Foreskin keratinocyte (primary cell): ENCODE measurements around the gene SLCO4A1.

DNA sequence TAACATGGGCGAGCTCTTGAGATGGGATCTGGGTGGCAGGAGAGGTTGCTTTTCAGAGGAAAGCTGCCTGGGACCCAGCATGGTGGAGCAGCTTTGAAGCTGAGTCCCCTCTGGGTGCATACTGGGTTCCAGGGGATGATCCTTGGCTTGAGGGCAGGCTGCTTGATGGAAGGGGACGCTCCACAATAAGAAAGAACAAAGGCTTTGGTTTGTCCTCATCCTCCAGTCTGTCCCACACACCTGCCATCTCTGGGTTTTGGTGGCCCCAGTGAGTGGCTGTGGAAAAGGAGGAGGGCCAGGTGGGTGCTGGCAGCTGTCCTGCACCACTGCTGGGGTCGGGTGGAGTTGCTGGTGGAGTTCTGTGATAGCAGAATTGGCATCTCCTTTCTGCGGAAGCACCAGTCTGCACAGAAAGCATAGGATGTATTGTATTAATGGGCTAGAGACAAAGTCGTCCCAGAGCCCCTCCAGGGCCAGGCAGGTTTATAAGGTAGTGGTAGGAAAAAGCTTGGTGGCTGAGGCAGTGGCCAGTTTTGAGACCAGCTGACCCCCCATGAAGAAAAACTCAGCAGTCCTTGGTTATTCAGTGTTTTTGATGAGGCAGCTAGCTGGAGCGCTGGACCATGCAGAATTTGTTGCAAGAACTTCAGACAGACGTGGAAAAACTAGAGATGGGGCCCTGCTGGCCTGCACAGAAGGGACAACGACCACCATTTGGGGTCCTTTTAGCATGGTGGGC, 2.4 kb downstream of the RPS21 start:
- RAMPAGE, total RNA: no peak

- RAMPAGE, total RNA: no peak
These were observed 6.2 kb upstream of the CABLES2 start for GRCh38 chr20:62413142-62413751.

GRCh38 chr20:62413864-62414453, 6.9 kb upstream of the CABLES2 start:
- RAMPAGE, total RNA: no peak

- RAMPAGE, total RNA: no peak
These were observed 76.2 kb upstream of the GATA5 start for GRCh38 chr20:62551863-62552544.

DNA sequence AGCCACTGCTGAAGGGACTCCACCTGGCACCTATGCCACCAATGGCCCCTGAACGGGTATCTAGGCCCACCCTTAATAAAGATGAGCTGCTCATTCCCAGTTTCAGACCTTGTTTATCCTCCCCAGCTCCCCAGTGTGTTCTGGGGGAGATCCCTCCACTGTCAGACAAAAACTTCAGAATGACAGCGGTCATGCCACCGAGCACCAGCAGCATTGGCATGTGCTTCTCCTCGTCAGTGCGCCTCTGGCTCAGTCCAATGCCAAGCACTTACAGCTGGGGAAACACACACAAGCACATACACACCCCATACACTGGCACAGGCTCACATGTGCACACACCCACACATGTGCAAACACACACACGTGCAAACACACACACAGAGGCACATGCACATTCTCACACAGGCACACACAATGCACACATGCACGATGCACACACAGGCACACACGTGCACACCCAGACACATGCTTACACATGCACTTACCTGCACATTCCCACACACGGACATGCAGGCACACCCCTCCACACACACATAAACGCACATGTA, 71.6 kb upstream of the SLCO4A1 start:
- RAMPAGE, total RNA: no peak

- RAMPAGE, total RNA: no peak
These were observed 38.5 kb upstream of the SLCO4A1 start for GRCh38 chr20:62603814-62604193.

- RAMPAGE, total RNA: no peak
These were observed 35.7 kb upstream of the SLCO4A1 start for GRCh38 chr20:62606460-62607207.

DNA sequence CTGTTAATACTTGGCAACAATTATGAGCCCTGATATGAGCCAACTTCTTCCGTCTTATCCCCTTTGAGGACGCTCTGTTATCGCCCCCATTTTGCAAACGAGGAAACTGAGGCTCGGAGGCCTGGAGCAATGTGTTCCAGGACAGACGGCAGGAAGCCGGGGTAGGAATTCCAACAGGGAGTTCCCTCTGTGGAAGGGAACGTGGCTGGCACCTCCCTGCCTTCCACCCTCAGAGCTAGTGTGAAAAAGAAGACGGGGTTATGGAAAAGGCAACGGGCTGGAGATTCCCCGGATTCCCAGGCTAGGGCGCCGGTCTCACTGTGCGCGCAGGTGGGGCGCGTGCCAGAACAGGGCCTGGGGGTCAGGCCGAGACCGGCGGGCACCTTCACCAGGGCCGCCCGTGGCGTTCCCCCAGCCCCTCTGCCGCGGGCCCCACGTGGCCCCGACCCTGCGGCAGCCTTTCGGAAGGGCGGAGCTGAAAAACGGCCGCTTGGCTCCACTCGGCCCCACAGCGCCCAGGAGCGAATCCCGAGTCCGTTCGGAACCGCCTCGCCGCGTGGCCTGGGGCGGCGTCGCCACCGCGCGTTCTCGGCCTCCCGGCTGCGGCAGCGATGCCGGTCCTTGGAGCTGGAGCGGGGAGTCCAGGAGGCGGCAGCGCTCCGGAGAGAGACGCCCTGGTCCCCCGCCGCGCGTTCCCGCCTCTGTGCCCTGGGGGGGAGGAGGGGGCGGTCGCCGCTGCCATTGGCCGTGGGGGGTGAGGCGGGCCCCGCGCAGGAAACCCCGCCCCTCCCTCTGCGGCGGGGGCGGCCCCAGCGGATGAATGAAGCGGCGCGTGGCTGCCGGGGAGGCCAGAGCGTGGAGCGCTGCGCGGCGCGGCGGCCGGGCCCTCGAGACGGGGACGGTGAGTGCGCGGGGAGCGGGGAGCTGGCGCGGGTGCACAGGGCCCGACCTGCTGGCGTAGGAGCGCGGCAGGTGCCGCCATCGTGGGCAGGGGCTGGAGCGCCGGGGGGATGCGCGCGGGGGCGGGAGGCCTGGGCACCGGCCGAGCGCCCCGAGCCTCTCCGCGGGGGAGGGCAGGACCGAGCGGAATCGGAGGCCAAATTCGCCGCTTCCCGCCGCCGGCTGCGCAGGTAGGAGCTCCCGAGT, at the start of gene SLCO4A1:
Gene SLCO4A1 (plus strand): TSS at position 851 of the 1,146 bp plus-strand sequence.
- RAMPAGE, total RNA: no peak

DNA sequence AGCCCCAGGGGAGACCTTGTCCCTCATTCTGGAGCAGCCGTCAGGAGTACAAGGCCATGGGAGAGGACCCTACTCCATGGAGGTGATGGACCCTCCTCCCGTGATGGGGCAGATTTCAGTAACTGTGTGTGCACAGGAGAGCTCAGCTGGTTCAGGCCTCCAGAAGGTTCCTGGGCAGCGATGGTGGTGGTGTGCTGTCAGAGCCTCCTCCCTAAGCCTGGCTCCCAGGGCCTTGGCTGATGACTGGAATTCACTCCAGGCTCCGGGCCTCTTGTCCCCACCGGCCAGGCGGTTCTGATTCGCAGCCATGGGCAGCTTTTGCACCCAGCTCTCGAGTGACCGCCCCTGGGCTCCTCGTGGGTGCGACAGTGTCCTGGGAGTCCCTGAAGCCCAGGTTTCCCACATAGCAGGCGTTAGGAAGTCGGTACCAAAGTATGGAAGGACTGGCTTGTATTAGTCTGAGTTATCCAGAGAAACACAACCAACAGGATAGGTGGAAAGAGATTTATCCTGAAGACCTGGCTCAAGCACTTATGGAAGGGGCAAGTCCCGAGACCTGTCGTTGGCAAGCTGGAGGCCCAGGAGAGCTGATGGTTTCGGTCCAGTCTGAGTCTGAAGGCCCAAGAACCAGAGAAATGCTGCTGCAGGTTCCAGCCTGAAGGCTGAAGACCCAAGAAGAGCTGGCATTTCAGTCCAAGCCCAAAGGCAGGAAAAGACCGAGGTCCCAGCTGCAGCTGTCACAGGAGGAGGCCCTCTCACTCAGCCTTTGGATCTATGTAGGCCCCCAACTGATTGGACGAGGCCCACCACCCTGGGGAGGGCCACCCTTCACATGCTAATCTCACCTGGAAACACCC, 6.5 kb downstream of the SLCO4A1 start:
- RAMPAGE, total RNA: no peak

DNA sequence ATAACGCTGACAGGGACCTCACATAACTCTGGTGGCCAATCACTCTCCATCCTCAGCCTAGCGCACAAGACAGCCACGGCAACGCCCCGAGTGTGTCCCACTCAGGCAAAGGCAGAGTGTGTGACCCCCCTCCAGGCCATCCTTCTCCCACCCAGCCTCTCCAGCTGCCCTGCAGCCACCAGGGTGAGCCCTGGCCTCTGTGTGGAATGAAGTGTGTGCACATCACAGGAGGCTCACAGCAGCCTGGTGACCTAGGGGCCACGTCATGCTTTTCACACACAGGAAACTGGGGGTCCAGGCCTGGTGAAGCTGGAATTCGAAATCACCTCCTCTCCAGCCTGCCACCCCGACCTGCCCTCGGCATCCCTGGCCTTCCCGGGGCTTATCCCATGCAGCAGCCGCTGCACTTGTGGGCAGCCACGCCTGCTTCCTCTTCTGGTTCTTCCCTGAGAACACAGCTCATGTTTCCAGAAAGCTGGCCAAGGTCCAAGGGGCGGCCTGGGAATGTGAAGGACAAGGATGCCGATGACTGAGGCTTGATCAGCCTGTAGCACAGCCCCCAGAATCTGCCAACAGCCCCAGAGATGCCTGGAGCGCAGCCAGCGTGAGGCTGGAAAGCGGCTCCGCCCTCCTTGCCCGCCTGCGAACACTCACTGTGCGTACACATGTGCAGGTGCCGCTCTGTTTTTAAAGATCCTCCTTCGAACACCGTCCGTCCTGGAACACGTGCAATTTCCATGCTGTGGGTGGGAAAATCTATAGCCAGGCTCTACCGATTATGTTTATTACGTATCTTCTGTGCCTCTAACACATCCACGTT, 4.2 kb upstream of the NTSR1 start:
- RAMPAGE, total RNA: no peak

DNA sequence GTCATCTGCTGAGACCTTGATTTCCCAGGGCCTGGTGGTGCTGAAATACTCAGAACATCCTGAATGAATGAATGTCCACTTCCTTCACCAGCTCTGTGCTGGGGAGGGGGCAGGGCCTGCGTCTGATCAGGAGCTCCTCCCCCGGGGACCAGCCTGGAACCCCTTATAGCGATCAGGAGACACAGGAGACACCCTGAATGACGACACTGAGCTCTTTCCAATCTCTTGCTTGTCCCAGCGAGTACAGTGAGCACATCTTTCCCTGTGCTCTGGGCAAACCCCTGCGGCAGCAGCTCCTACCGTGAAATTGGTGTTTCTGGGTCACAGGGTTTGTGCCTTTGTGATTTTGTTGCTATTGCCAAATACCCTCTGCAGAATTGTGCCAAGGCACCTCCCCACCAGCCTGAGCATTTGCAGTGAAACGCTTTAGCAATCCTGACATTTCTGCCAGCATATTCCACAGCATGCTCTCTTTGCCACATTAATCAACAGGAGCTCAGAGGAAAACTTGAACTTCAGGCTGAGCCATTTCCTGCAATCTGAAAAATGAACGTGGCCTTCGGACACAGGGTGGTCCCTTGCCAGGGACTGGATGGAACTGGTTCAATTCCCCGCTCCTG, 23.2 kb upstream of the MRGBP start:
- RAMPAGE, total RNA: no peak

GRCh38 chr20:62815824-62816539, 868 bp upstream of the COL9A3 start:
- RAMPAGE, total RNA: no peak

DNA sequence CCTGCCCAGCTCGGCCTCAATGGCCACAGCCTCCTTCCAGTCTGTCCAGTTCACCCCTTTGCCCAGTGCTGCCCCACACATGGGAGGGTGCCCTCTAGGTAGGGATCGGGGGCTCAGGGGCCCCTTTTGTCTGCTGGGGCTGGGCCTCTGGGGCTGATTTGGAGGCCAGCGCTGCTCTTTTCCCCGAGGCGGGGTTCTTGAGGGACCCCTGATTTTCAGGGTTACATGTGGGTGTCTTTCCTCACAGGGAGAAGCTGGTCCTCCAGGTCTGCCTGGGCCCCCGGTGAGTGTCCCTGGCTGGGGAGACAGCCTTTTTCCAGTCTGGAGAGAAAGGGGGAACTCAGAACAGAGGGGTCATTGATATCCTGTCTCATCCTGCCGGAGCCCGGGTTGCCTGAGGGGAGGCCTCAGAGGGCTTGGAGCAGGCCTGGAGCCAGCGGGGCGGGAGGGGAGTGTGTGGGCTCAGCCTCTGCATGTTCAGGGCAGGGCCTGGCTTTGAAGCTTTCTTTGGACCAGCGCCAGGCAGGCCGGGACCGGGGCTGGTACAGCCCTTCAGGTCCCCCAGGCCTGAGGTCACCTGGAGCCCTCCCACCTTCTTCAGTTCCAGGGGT, 1.5 kb downstream of the COL9A3 start:
- RAMPAGE, total RNA: no peak

- RAMPAGE, total RNA: no peak
These were observed 6.8 kb downstream of the COL9A3 start for GRCh38 chr20:62823548-62824198.

DNA sequence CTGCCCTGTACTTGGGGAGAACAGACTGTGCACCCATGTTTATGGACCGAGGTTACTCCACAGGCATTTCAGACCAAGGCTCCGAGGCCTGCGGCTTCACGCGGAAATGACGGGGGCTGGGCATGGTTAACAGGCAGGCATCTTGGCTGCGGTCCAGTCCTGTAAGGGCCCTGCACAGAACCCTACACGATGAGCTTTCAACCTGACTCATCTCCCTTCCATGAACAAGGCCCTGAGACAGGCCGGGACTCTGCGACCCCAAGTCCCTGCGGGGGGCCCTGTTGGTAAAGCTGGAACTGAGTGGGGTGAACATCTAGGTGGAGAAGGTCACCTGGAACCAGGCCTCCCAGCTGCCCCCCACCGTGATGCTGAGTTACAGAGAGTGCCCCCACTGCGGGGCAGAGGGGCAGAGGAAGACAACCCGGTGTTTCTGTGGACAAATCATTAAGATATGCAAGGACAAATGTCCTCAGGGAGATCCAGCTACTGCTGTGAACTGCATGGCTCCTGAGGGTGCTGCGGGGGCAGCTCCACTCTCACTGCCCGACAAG, 26.0 kb upstream of the TCFL5 start:
- RAMPAGE, total RNA: no peak

DNA sequence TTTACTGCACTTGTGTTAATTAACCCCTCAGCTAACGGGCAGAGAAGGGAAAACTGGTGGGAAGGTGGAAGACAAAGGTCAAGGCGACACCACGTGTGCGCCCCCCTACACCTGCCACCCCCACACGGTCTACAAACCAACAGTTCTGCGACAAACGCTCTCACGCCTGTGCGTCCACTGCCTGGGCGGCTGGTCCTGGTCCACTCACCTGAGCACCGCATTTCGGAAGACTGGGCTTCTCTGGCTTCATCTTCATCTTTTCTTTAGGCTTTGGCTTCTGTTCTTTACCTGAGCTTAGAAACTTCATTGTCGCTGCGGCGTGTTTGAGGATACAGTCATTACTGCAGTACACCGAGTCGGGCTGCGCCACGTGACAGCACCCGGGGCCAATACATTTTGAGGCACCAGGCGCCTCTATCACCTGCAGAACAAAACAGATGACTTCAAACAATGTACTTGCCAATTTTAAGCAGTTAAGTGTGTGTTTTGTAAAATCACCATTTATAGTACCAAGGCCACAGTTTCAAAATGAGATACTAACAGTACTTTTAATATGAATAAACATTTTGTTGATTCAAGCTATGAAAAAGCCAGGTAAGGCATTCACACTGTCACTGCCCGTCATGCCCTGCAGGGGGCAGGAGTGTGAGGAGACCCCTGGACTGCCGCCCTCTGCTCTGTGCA, 19.2 kb downstream of the DIDO1 start:
- RAMPAGE, total RNA: no peak

DNA sequence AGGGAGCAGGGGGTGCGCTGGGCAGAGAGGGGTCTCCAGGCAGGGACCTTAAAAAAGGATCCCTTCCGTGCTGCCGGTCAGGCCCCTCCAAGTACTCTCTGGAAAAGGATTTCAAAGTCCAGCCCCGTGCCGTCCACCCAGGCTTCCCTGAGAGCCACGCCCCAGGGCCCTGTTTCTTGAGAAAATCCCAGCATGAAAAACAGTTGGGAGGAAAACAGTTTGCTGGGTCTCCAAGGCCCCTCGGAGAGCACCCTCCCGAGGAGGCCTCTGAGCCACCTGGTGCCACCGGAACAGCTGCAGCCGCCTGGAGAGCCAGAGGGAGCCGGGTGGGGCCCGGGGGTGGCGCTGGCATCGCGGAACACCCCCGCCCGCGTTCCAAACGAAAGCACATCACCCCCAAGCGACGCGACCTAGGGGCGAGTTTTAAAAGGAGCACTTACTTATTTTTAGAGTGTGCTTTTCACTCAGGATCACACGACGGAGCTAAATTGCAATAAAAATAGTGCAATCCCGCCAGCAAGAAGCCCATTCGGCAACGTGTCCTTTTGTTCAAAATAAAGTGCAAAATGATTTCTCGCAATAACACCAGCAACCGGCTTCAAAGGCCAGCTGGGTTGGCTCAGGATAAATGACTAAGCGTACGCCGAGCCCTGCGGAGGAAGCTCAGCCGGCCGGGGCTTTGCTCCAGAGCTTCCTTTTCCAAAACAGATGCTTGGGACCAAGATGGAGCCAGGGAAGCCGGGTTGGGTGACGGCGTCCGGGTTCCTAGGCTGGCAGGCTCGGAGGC, 64.2 kb downstream of the YTHDF1 start:
- RAMPAGE, total RNA: no peak

DNA sequence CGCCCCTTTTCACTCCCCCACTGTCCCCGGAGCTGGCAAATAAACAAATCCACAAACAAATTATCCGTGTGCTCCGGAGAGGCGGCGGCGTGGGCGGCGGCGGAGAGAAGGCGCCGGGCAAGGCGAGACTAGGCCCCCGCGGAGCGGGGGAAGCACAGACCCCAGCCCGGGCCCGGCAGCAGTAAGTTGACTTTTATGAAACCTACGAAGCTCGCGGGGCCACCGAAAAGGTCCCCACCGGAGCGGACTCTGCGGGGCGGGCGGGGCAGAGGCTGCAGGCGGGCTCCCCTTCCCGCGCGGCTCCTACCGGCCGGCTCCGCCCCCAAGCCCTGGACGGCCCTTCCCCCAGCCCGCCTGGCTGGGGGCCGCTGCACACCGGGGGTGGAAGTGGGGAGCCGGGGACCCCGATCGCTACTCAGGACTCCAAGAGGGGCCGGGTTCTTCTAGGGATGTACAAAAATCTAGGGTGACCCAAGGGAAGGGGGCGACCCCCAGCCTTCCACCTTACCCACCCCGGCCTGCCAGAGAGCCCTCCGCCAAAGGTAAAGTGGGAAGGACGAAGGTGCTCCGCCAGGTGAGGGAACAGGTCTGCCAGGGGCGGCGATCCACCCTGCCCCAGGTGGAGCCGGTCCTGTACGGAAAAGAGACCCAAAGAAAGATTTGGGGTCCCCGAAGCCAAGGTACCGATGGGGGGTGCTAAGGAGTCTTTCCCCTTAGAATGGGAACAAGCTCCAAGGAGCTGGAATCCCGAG, 40.5 kb downstream of the YTHDF1 start:
- RAMPAGE, total RNA: no peak

GRCh38 chr20:63178008-63178412, 37.9 kb downstream of the YTHDF1 start:
- RAMPAGE, total RNA: no peak

DNA sequence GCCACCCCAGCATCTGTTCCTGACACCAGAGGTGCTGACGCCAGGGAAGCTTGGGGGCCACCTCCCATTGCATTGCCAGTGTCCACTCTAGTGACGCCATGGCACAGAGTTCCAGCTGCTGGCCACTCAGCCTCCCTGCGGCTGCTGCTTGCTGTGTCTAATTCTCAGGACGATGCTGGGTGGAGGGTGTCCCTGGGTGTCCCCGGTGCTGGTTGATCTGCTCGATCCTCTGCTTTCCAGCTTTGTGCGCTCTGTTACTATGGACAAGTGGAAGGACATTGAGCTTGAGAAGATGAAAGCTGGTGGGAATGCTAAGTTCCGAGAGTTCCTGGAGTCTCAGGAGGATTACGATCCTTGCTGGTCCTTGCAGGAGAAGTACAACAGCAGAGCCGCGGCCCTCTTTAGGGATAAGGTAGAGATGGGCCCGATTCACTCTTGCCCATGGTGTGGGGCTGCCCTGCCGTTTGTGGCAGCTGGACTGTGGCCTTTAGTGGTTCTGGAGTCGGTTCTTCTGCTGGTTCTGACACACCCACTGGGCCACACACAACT, 3.7 kb downstream of the ARFGAP1 start:
- RAMPAGE, total RNA: no peak